HTERT-HM (cell line): ENCODE data around the genes SYNE4 and ZNF146.

- RRBS = 75% methylated on average over 26 of the region's 66 CpGs
Observed at GRCh38 chr19:35784274-35785526, 9.3 kb downstream of the ARHGAP33 start.

- RRBS = 35% methylated on average over 2 of the region's 13 CpGs
Observed at GRCh38 chr19:35909091-35909925, 1.2 kb upstream of the TYROBP start.

DNA sequence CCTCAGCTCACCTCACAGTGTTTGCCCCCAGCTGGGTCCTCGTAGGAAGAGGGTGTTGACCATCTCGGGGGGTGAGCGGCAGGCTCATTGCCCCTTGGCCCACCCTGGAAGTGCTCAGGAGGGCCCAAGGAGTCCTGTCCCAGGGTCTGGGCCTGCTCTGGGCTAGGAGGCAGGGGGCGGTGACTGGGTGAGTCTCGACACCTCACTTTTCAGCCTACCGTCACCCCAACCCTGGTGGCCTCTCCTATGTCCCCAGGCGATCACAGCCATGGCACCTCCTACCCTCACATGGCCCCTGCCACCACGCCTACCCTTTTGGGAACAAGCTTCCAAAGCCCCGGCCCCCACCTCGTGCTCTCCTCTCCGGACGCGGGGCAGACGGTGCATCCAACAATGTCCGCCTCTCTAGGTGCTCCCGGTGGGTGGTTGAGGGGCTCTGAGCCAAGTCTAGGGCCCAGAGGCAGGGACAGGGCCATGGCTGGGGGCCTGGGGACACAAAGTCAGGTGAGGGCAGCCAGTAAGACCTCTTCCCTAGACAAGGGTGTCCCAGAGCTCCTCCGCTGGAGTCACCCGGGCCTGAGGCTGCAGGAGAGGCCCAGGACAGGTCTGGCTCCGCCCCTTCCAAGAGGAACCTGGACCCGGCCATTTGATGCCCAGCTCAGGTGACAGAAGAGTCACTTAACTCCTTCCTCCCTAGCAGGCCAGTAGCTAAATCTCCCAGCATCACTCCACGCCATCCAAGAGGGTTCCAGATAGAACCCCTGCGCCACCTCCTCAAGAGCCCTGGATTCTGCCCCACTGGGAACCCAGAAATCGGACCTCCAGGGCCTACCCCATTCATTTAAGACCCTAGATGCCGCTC, at the start of gene SYNE4:
Gene SYNE4, minus strand, starts transcription at position 608 of the 862 bp plus-strand sequence.
- RRBS = 51% methylated on average over 9 of the region's 24 CpGs

DNA sequence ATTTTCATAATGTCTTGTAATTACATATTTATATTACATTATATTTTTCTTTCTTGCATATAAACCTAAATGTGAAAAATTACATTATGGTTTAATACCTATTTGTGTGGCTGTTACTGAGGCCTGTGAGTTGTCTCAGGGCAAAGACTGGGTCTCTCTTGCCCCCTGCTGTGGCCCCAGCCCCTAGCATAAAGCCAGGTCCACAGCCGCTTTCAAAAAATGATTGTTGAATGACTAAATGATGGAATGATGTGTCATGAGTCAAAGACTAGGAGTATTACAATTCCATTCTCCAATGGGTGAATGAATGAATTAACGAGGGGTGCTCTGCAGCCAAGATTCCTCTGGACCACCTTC, 964 bp downstream of the CLIP3 start:
- RRBS = no CpG with 5 or more reads among the region's 2 CpGs

- RRBS = no CpG with 5 or more reads among the region's 6 CpGs
Observed at GRCh38 chr19:36136878-36137516, 2.9 kb upstream of the CAPNS1 start.

GRCh38 chr19:36156939-36157932, 5.0 kb upstream of the COX7A1 start:
- RRBS = no CpG with 5 or more reads among the region's 16 CpGs

GRCh38 chr19:36214133-36214465, 366 bp downstream of the ZNF565 start:
- RRBS = no CpG with 5 or more reads among the region's 11 CpGs

- RRBS = 3% methylated on average over 5 of the region's 77 CpGs
Observed at GRCh38 chr19:36214466-36215420, at the start of gene ZNF146. Gene ZNF146, plus strand, starts transcription at chr19:36215106.

DNA sequence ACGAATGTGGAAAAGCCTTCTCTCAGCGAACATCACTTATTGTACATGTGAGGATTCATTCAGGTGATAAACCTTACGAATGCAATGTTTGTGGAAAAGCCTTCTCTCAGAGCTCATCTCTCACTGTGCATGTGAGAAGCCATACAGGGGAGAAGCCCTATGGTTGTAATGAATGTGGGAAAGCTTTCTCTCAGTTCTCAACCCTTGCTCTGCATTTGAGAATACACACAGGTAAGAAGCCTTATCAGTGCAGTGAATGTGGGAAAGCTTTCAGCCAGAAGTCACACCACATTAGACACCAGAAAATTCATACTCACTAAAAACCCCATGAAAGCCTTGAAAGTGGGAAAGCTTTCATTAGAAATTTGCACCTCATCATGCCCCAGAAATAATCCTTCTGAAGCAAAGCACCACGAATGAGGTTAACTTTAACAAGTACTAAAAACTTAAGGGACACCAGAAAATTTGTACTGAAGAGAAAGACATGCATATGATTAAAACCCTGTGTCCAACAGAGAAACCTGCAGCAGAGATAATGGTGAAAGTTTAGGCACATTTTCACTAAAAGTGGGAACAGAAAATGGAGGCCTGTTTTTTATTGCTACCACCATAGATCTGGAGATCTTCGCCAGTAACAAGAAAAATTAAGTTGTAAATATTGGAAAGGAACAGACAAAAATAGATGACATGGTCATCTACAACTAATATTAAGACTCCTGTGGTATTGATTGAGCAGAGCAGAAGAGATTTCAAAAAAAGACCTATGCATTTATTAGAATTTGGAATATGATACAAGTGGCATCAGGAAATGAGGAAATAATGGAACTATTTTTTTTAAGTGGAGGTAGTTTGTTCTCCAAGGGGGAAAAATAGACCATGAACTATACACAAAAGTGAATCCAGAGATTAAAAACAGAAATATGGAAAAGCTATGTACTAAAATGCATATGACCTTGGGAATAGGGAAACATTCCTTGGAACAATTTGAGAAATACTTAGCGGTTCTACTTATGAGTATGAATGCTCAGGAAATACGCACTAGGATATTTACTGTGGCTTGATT, 22.4 kb downstream of the ZNF146 start:
- RRBS = no CpG with 5 or more reads among the region's 7 CpGs

- RRBS = no CpG with 5 or more reads among the region's 5 CpGs
Observed at GRCh38 chr19:36449031-36449785, 30.8 kb upstream of the ZFP82 start.

GRCh38 chr19:36719062-36719963, 31.9 kb downstream of the ZNF567 start:
- RRBS = no CpG with 5 or more reads among the region's 6 CpGs

DNA sequence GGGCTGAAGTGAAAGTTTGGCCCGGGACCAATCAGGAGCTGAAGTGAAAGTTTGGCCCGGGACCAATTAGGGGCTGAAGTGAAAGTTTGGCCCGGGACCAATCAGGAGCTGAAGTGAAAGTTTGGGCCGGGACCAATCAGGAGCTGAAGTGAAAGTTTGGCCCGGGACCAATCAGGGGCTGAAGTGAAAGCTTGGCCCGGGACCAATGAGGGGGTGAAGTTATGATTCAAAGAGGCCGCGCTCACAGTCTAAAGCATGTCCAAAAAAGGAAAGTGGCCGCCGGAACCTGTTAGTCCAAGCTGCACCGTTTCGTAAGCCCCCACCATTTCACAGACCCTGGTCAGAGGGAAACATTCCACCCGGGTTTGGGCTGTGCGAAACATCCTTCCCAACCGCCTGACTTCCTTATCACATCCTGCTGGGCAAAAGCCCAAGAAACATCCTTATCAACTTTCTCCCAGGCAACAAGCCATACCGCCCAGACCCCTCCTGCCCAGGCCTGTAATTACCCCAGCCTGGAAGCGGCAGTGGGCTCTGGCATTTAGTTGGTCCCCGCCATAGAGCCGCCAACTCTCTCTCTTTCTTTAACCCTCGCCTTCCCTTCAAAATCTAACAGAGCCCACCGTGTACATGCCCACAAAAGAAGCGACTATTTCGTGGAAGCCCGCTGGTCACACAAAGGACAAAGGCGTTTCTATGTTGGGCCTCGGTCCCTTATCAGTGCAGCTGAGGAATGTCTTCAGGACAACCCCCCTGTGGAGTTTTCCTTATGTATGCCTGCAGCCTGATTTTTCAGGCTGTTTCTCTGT, 974 bp downstream of the ZNF850 start:
- RRBS = 2% methylated on average over 6 of the region's 26 CpGs

GRCh38 chr19:37007492-37008033, 70.7 kb upstream of the ZNF420 start:
- RRBS = 12% methylated on average over 16 of the region's 41 CpGs

GRCh38 chr19:37218536-37219309, 709 bp downstream of the ZNF383 start:
- RRBS = no CpG with 5 or more reads among the region's 11 CpGs

DNA sequence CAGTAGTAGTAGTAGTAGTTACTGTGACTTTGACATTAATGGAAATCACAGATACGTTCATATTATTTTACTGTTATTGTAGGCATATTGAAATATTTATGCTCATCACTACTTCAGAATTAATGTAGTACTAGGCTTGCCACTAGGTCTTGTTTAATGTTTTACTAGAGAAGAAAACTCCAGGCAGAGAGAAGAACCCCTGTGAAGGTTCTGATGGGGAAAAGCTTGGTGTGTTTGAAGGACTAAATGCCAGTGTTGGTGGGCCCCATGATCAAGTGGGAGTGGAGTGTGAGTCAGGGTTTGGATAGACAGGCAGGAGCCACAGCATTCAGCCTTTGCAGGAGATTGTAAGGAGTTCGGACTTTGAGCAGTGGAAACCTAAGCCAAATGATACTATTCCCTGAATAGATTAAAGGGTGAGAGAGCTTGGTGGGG, 21.3 kb downstream of the ZNF383 start:
- RRBS = no CpG with 5 or more reads among the region's 2 CpGs

DNA sequence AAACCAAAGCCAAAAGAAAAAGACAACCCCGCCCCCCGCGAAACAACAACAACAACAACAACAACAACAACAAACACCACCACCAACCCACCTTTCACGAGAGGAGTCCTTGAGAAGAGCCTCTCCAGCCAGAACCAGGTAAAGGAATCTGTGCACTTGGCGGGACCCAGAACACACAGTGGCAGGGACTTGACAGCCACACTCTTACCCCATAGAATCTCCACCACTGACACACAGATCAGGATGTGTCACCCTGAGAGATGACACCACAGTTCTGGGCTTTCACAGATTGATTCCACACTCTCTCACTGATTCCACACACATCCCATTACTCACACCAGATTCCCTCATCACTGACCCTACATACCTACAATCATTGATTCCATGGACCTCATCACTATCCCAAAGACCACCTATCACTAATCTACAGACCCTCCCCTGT, 21.3 kb upstream of the ZNF875 start:
- RRBS = no CpG with 5 or more reads among the region's 5 CpGs

DNA sequence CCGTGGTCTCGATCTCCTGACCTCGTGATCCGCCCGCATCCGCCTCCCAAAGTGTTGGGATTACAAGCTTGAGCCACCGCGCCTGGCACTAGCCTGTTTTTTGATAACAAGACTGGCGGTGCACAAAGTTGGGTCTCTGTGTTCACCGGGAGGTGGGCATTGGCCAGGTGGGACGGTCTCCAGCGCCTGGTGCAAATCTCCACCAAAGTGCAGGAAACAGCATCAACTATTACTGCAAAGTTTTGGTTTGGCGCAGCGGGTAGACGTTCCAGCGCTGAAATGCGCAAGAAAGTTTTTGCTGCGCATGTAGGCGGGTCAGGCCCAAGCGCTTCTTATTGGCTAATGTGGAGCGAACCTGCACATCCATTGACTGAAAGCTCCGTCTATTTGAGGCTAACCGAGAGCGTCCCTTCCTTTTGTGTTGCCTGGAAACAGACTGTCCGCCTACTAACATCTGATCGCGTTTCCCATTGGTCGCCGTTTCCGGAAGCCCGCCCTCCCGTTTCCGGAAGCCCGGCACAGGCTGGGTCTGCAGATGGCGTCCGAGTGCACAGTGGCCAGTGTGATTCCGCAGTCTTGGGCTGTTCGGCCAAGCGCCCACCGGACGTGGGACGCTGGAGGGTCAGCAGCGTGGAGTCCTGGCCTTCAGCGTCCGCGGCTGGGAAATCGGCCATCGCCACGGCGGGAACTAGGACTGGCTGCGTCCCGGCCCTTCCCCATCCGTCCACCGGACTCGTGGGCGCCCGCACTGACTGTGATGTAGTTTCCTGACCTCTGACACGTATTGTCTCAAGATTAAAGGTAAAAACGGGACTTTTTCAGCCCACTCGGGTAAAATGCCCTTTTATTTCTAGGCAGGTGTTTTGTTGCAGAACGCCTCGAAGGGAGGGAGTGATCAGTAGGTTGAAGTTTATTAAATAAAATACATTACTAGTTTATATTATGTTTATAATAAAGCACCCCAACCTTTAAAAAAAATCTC, 16.8 kb upstream of the ZNF875 start:
- RRBS = under 1% methylated on average over 8 of the region's 62 CpGs

DNA sequence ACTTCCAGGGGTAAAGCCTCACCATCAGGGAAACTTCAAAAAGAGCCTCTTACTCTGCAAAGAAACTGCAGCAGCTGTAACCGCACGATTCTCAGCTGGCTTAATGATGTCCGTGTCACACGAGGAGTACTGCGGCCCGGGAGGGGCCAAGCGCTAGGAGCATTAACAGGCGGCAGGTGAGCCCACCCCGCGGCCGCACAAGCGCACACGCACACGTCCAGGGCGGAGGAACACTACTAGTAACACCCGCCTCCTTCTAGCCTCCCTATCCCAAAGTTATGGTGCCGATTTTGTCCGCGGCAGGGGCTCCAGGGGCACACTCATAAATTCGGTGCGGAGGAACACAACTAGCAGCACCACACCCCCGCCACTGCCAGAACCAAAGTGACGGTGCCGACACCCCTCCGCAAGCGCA, 418 bp downstream of the ZNF571 start:
- RRBS = no CpG with 5 or more reads among the region's 26 CpGs

GRCh38 chr19:37698973-37699662, 20.4 kb downstream of the ZNF607 start:
- RRBS = no CpG with 5 or more reads among the region's 9 CpGs

DNA sequence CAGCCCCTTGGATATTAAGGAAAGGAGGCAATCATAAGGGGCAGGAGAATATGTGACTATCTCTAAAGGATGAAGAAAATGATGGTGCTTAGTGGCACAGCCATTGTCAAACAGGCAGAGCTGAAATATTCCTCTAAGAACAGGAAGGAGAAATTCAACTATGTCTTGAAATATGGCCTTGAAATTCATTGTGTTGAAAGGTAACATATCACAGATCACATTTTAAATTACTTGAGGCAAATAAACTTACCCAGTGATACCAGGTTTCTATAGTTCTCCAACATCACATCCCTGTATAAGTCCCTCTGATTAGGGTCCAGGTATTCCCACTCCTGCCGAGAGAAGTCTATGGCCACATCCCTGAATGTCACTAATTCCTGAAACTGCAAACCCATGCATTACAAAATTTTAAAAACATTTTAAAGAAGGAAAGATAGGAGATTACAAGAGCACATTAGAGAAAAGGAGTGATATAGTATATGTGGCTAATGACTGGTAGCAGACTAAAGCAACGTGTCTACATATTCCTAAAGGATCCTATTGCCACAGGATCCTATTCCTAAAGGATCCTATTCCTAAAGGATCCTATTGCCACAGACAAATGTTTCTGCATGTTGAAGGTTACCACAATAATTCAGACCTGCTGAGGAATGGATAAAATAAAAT, 7.9 kb downstream of the ZNF573 start:
- RRBS = no CpG with 5 or more reads among the region's 2 CpGs